Measurements from ENCODE around the genes LIF, RNF215, OSBP2 and INPP5J.

DNA sequence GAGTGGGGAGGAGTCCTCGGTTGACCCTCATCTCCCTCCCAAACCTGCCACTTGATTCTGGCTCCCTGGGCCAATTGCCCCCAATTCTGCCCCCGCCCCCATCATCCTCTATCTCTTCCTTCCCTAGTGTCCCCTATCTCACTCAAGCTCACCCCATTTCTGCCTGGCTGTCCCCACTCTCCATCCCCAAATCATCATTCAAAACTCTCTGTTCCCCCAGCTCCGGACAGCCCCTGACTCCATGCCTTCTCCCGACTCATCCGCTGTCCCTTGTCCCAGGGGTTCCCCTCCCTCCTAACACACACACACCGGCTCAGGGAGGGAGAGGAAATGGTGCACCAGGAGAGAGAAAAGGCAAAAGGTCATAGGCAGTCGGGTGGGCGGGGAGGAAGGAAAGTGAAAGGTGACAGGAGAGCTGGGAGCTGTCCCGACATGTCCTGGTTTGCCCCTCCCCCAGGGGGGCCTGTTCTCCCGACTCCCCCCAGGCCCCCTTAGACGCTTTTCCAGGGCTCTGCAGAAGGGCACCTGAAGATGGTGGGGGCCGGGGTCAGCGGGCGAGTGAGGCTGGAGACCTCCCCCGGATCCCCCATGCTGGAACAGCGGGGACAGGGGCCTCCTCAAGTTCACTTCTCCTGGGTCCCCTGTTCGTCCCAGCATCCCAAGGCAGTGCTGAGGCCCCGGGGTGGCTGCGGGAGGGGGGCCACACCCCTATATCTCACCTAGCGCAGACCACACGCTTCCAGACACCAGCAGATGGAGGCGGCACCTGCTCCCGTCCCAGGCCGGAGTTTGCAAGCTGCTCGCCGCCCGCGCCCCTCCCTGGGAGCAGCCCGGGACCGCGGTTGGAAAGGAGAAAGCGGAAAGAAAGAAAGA is 874 bp downstream of the LIF start:
- PRO-cap = unidirectional peak, plus-strand start at position 787 of the sequence; unidirectional peak, plus-strand start at position 815 of the sequence

DNA sequence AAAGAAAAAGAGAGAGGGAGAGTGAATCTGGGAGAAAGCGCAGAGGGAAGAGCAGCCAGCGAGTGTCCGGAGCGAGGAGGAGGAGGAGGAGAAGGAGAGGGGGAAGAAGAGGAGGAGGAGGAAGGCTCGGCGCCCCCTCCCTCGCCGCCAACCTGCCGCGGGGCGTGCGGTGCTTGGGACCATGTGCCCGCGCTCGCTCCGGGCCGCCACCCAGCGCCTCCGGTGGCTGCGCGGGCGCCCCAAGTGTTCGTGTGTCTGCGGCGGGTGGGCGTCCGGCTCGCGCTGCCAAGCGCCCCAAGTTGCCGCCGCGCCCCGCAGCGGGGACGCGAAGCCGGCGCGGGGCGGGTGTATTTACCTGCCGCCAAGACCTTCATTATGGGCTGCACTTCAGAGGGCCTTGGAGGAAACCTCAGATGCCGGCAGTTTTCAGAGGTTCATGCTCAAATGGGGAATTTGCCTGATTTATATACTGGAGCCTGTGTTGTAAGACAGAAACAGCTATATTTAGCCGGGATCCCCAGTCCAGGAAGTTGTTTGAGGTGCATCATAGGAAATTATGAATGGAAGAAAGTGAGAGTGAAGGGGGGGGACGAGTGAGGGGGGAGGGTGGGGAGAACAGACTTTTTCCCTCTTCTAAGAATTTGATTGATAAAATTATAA is at the start of gene LIF:
Gene LIF, minus strand, starts transcription at position 438 of the 660 bp plus-strand sequence.
- PRO-cap = bidirectional peak, plus-strand start at position 181 of the sequence, minus-strand start at position 186 of the sequence; unidirectional peak, minus-strand start at position 389 of the sequence

DNA sequence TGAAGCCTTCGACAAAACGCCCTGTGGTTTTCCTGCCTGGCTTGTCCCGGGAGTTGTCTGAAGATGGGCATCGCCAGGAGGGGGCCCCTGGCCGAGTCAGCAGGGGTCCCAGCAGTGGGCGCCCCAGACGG is 288 bp upstream of the LIF start:
- PRO-cap = no peak

GRCh38 chr22:30265677-30266557 is 734 bp downstream of the OSM start:
- PRO-cap = no peak

DNA sequence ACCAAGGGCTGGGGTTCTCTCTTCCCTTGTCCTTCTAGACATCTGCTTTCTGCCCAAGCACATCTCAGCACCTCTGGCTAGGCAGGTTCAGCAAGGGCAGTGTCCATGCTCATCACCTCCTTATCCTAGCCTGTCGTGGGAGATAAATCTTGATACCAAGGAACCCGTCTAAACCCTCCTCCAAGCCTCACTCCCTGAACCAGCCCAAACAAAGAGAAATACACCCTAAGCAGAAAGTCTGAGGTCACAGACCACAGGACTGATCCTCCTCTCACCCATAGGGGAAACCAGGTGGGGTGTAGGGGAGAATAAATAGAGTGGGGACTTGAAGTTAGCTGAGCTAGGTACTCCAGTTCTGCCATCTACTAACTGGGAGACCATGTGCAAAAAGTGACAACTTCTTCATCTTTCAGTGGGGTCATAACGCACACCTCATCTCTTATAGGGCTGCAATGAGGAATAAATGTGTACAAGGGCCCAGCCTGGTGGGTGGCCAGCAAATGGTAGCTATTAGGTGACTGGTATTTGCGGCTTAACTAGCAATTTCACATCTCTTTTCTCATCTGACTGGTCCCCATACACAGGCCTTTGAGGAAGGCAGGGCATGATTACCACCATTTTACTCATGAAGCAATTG is 16.8 kb downstream of the TBC1D10A start:
- PRO-cap = no peak

DNA sequence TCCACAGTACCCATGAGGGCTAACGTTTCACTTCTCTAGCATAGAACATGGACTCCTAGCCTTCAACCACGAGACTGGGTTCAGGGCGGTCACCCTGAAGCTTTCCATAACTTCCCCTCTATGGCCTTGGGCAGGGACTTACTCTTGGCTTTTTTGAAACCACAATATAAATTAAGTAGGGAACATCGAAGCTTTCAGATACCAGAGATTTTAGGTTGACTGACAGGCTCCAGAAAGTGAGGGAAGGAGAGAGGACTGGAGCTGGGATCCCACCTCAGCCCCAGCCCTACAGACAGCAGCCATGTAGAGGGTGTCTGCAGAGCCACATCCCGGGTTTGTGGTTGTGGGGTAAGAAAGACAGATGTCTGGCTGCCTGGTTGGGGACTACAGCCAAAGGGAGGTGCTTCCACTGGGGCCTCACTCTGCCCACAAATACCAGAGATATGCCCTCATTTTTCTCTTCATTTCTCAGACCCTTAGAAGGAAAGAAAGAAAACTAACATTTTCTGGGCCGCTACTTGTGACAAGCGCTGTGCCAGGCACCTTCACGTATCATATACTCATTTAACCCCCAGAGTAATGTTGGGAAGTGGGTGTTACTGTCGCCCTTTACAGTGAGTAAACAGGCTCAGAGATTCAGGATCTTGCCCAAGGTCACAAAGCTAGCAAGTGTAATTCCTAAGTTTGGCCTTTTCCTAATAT is 2.4 kb downstream of the TBC1D10A start:
- PRO-cap = no peak

- PRO-cap = bidirectional peak, plus-strand start at chr22:30387098, minus-strand start at chr22:30387091; bidirectional peak, plus-strand start at chr22:30387589, minus-strand start at chr22:30387343
Observed at GRCh38 chr22:30386536-30387825, at the start of gene RNF215. Gene RNF215, minus strand, starts transcription at chr22:30387411.

GRCh38 chr22:30420359-30420964 is 5.1 kb upstream of the MTFP1 start:
- PRO-cap = no peak

GRCh38 chr22:30578642-30579520 is 4.4 kb upstream of the GAL3ST1 start:
- PRO-cap = no peak

GRCh38 chr22:30694665-30695571 is at the start of gene OSBP2:
Gene OSBP2, plus strand, starts transcription at chr22:30694874.
- PRO-cap = bidirectional peak, plus-strand start at chr22:30694873, minus-strand start at chr22:30694764

DNA sequence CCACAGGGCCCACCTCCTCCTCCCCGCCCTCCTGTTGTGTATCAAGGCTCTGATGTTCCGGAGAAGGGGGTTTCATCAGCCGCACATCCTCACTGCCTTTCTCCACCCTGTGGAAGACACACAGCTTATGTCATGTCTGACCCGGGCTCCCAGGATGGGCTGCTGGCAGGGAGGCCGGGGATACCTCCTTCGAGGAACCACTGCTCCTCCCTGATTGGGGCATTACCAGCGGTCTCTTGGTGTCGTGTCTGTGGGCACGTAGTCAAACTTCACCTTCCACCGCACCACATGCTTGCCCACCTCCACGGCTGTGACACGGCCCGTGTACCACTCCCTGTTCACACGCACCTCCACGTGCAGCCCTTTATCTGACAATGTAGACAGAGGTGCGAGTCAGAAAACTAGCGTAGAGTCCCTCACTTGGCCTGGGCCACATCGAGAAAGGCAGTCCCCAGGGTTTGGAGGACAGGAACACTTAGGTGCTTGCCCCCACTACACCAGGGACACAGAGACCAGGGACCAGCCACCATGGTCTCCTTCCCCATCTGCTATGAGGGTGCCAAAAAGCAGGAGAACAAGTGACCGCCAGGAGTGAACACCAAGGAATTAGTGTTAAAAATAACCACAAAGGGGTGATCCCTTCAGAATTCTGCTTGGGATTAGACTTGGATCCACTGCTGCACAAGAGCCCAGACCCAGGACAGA is 35.8 kb downstream of the MORC2 start:
- PRO-cap = no peak

DNA sequence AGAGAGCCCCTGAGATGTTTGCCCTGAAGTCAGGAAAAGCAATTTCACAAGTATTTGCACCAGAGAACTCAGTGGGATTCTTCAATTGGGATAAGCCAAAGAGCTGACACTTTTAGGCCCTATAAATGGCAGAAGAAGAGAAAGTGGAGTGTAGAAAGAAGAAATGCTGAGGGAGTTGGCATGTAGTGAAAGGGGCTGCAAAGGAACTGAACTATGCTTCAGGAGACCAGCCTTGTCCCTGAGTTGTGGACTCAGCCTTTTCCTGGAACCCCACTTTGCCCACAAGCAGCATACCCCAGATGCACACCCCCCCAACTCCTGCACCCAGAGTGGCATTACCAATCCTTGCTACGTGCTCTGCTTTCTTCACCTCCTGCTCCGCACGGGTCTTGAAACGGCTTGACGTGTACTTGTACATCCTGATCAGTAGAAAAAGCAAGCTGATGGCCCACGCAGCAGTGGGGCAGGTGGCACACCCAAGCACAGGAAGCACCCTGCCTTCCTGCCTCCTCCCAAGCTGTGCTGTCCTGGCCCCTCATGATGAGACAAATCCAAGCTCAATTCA is 28.1 kb downstream of the MORC2 start:
- PRO-cap = no peak

GRCh38 chr22:30946227-30946999 is 22.2 kb downstream of the MORC2 start:
- PRO-cap = no peak

DNA sequence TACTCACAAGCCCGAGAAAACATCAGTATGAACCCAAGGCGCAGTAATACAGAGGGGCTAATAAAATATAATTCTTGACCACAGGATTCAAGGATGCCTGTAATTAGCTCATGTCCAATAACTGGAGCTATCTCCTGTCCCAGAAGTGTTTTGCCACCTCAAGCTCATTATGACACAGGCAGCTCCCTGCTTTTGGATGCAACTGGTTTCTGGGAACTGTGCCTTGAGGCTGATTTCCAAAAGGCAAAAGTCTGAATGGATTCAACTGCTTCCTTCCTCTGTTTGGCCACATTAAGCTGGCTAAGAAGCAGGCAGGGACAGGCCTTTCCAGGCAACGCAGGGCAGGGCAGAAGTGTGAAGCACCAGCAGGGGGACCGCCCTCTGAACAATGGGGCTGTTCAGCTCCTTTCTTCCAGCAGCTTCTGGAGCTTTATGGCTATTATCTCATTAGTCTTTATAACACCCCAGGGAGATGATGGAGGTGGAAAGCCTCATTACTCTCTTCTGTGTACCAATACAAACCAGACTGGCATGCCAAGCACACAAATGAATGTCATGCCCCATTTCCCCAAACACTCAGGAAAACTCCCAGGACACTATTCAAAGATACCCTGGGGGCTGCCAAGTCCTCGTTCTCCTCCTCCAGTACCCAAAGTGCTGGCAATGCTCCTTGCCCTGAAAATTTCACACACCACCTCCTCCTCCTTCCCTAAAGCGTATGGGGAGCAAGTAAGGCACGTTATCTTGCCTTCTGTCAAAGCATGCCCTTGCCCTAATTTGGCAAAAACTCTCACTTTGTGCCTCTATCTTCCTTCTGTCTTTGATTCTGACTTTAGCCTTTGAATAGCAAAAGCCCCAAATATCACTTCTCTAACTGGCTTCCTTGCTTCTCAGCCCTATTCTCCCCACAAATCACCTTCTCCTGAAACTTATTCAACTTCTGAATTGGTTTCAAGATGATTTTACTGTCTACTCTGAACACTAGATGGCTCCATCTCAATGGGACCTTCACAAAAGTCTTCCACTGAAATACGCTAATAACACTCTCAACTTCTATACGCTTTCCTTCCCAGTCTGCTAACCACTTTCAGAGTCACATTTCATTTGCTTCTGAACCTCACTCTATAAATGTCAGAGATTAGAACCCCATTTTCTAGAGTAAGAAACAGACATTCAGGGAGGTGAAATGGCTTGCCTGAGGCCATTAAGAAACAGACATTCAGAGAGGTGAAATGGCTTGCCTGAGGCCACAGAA is 21.1 kb downstream of the MORC2 start:
- PRO-cap = no peak

- PRO-cap = bidirectional peak, plus-strand start at chr22:30969268, minus-strand start at chr22:30969035
Observed at GRCh38 chr22:30969141-30969350, 472 bp upstream of the MORC2 start.

DNA sequence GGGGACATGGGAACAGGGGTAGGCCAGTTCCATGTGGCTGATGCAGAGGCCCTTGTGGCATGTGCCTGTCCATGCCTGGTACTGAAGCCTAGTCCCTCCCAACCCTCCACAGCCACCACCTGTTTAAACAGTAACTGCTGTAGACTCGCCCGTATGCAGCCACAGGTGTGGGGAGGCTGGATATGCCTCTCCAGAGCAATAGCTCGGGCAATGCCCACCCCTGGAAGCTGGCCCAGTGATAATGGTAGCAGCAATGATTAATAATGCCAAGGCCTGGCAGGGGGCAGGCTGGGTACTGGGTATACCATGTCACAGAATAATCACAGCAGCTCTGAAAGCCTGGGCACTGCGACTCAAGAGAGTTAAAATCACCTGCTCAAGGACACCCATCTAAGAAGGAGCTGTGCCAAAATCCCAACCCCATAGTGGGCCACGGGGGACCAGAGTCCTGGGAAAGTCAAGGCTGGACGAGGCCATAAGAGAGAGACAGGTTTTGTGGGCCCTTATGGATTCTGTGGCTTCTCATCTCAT is 2.4 kb downstream of the SMTN start:
- PRO-cap = no peak

GRCh38 chr22:31087048-31087351 is 5.9 kb downstream of the SMTN start:
- PRO-cap = no peak

DNA sequence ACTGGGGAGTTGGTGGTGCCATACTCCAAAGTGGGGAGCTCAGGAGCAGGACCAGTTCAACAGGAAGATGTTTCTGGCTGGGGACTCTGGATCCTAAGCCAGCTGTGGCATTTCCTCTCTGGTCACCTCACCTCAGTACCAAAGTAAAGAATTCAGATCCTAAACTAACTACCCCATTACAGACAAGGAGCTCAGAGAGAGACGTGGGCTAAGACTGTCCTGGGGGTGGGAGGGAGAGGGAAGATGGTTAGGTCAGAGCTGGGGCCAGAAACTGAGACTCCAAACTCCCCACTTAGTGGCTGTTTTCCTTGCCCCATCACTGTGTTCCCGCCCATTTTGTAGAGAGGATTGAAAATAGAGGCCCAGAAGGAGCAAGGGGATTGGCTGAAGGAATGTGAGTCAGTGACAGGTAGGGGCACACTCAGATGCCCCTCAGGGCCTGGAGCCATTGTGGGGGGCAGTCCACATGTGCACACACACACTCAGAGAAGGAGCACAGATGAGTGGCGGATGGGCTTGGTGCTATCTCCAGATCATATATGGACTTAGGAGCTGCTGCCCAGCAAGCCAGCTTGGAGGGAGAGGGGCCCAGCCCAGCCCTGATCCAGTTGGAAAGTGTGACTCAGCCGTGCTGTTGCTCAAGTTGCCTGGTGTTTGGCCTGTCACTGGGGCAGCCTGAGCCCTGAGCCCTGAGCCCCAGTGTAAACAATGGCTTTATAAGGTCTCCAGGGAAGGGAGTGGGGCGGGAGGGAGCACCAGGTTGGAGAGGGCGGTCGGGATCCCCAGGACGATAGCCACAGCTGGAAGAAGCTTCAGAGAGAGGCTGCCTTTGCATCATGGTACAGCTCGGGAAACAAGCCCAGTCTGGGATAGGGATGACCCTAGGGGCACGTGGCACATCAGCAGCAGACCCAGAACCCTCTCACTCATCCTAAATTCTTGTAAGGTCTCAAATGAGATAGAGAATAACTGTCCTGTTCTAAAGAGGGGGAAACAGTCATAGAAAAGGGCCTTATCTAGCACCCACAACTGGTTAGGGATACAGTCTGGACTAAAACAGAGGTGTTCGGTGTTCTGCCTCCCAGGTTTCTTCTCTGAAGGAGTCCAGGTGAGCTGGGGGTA is 5.0 kb downstream of the SELENOM start:
- PRO-cap = no peak

- PRO-cap = unidirectional peak, minus-strand start at chr22:31119196; unidirectional peak, minus-strand start at chr22:31119215
Observed at GRCh38 chr22:31118970-31119659, 3.7 kb upstream of the INPP5J start.

DNA sequence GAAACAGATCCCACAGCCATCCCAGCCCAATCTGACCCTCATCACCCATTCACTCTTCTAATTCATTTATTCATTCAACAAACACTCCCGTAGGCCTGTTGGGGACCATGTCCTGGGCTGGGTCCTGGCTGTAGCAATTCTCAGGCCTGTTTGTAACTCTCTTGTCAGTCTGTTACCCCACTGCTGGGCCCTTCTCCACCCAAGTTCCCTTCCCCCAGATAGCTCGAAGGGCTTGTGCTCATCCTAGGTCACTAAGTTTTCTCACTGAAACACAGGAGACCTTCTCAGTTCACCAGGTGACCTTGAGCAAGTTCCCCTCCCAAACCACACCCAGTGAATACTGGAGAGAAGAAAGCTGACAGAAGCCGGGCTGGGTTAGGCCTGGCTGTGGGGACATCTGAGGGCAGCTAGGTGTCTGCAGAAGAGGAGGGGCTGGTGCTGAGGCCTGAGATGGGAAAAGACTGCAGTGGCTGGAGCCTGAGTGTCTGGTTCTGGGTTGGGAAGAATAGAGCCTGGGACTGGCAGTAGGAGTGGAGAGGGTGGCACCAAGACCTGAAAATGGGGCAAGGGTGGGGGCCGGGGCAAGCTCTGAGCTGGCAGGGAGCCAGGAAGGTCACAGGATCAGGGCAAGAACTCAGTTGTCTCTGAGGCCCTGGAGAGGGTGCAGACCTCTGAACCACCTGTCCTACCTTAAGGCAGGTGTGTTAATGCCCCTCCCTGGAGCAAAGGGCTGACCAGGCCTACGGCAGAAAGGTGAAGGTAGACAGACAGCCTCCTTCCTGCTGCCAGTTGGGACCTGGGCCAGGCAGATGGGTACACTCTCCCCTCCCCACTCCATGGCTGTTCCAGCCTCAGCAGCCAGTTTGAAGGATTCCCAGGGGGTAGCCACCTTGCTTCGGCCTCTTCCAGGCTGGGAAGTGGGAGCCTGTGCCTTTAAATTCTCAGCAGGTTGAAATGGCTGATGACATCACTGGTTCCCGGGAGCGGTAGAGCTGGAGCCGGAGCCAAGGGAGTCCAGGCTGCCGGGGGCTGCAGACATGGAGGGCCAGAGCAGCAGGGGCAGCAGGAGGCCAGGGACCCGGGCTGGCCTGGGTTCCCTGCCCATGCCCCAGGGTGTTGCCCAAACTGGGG is at the start of gene INPP5J:
Gene INPP5J, plus strand, starts transcription at position 989 of the 1,131 bp plus-strand sequence.
- PRO-cap = unidirectional peak, plus-strand start at position 1,016 of the sequence